Testis (tissue), 5 donors: Measurements from ENCODE around the gene IFT25.

DNA sequence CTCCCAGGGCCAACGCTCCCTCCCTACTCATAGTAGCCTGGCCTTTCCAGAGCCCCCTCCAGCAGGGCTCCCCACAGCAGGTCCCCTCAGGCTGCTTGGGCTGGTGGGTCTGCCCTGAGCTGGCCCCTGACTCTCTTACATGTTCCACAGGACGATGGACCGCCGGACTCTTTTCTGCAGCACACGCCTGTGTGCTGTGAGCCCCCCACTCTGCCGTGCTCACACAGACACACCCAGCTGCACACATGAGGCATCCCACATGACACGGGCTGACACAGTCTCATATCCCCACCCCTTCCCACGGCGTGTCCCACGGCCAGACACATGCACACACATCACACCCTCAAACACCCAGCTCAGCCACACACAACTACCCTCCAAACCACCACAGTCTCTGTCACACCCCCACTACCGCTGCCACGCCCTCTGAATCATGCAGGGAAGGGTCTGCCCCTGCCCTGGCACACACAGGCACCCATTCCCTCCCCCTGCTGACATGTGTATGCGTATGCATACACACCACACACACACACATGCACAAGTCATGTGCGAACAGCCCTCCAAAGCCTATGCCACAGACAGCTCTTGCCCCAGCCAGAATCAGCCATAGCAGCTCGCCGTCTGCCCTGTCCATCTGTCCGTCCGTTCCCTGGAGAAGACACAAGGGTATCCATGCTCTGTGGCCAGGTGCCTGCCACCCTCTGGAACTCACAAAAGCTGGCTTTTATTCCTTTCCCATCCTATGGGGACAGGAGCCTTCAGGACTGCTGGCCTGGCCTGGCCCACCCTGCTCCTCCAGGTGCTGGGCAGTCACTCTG is 22.6 kb downstream of the PODN start:
- PRO-cap, 3 experiments = no peak in any of the 3 experiments
- RAMPAGE, long total RNA, 2 experiments = no peak in any of the 2 experiments
- RRBS = no CpG with 5 or more reads among the region's 18 CpGs

DNA sequence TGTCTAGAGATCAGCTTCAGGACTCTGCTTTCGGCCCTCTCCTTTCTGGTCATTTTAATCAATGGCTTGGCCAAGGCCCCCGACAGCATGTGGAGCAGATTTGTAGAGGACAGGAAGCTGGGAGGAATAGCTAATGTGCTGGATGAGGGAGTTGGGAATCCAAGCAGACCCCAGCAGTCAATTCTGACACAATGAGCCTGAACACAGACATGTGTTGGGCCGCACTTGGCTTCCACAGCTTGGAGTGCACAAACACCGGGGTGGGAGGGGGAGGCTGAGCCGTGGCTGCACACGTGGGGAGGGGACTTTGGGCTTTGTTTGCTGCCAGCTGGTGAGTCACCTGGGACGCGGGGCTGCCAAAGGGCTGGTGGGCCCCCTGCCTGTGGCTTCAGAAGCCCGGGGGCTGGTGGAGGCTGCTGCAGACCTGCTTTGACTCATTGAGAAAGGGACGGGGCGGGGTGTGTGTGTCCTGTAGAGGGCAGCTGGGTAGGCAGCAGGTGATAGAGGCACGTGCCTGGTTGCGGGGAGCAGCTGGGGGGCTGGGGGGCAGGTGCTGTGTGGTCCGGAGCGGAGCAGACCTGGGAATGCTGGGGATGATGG is 20.9 kb downstream of the SLC1A7 start:
- PRO-cap, 3 experiments = no peak in any of the 3 experiments
- RAMPAGE, long total RNA, 2 experiments = no peak in any of the 2 experiments
- RRBS = no CpG with 5 or more reads among the region's 15 CpGs

- PRO-cap, 3 experiments = no peak in any of the 3 experiments
- RAMPAGE, long total RNA, 2 experiments = no peak in any of the 2 experiments
- RRBS = no CpG with 5 or more reads among the region's 12 CpGs
Measured at GRCh38 chr1:53135256-53135712, 7.2 kb downstream of the SLC1A7 start.

DNA sequence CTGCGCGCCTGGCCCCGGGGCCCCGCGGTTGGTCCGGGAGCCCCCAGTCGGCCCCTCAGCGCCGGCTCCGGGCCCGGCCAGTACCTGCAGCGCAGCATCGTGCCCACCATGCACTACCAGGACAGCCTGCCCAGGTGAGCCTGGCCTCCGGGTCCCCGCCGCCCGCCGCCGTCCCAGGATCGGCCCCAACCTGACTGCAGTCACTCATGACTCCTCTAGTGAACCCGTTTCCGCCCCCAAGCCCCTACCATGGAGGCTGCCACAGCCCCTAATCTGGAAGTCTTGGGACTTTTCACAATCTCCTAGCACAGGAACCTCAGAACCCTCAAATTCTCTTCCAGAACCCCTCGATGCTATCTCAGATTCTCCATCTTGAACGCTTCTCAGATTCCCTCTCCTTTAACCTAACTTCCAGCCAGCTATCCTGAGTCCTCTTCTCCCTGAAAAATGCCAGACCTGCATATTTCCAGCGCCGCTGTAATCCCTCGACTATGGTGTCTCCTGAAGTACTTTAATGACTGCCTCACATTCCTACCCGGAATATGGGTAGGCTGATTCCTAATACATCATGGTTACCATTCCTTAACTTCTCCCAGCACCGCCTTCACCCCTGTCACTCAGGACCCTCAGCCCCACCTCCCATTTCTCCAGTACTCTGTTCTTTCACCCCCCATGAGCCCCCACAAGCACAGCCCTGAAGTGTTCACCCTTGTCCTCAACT is 498 bp downstream of the CPT2 start:
- PRO-cap, 3 experiments = no peak in any of the 3 experiments
- RAMPAGE, long total RNA, 2 experiments = no peak in any of the 2 experiments
- RRBS = 2% methylated on average over 7 of the region's 29 CpGs

GRCh38 chr1:53219520-53219884 is 932 bp downstream of the CZIB start:
- PRO-cap, 3 experiments = no peak in any of the 3 experiments
- RAMPAGE, long total RNA, 2 experiments = no peak in any of the 2 experiments
- RRBS = no CpG with 5 or more reads among the region's 5 CpGs

DNA sequence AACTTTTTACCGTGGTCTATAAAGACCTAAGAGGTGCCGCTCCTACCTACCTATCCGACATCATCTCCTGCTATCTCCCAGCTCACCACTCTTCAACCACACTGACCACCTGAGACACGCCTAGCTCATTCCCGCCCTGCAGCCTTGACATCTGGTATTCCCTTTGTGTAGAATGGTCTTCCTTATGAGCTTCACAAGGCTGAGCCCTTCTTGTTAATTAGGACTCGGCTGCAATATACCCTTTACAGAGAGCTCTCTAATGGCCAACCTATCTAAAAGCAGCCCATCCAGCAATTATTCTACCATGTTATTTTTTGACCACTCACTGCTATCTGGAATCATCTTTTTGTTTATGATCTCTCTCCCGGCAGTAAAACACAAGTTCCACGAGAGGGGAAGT is 609 bp downstream of the MAGOH start:
- PRO-cap, 3 experiments = no peak in any of the 3 experiments
- RAMPAGE, long total RNA, 2 experiments = no peak in any of the 2 experiments
- RRBS = no CpG with 5 or more reads among the region's 8 CpGs

- PRO-cap, 3 experiments = no peak in any of the 3 experiments
- RAMPAGE, long total RNA, 2 experiments = no peak in any of the 2 experiments
- RRBS = no CpG with 5 or more reads among the region's 12 CpGs
Measured at GRCh38 chr1:53294514-53295018, 33.3 kb downstream of the LRP8 start.

DNA sequence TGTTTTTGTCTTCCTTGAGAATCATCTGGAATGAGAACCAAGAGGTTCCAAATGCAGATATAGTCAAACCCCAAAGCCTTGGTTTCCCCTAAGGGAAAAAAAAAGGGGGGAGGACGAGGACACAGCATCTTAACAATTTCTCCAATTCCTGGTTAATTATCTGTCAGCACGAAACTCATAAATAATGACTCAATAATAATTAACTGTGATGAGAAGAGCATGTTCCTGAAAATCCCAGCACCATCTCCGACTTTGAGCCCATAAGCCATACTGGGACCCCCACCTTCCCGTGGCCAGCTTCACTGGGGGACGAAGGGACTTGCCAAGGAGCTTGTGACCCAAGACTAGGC is 2.1 kb downstream of the GLIS1 start:
- PRO-cap, 3 experiments = no peak in any of the 3 experiments
- RAMPAGE, long total RNA, 2 experiments = no peak in any of the 2 experiments
- RRBS = no CpG with 5 or more reads among the region's 5 CpGs

DNA sequence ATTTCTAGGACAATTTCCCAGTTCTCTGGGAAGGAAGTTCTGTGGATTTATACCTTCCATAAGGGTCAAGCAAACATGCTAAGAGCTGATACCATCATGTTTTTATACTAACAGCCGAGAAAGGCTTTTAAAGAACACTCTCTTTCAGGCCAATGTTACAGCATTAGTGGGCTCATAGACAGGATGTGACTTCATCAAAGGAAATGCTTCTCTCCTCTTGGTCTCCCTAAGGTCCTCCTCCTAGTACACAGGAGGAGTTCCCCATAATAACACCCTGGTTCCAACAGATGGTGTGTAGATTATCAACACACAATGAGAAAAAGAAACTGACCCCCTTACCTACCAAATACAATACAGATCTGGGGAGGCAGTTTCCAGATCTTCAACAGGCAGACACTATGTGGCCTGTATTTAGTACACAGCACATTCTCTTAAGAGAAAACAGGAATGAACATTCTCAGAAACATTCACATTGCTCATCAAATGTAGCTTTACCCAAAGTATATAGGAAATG is 26.7 kb upstream of the GLIS1 start:
- PRO-cap, 3 experiments = no peak in any of the 3 experiments
- RAMPAGE, long total RNA, 2 experiments = no peak in any of the 2 experiments
- RRBS = no CpG with 5 or more reads among the region's 1 CpG

DNA sequence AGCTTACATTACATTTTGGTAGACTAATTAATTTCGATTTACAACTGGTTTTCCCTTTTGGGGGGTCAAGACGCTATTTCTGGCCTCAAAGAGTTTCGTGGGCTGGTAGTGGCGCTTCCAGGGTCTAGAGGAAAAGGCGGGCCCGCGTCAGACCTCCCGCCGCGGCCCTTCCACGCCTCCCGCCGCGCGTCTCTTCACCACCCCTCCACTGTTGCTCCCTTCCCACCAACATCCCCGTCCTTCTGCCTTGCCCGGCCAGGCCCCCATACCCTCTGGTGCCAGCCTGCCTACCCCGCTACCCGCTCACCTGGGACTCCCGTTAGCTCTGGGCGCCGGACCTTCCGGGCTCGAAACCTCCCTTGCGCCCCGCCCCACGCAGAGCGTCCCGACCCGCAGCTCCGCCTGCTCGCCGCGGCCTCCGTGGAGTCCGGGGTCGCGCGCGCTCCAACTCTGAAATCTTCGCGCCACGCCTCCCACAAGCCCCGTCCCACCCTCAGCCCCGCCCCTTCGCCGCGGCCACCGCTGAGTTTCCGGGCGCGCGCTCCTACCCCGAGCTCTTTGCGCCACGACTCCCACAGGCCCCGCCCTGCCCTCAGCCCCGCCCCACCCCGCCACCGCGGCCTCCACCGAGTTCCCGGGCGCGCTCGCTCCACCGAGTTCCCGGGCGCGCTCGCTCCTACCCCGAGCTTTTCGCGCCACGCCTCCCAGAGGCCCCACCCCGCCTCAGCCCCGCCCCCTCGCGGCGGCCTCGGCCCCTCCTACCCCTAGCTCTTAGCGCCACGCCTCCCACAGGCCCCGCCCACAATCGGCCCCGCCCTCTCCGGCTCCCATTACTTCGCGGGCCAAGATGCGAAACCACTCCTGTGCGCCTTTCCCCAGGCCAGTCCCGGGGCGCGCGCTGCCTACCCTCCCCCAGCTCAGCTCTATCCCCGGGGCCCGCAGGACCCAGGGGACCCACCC is at the start of gene IFT25:
Gene IFT25, minus strand, starts transcription at position 452 of the 960 bp plus-strand sequence.
- PRO-cap, 3 experiments = peak in 3 of 3 experiments; most common plus-strand start position 830 of the sequence (in 2); most common minus-strand start position 420 of the sequence (in 1)
- RAMPAGE, long total RNA, 2 experiments = start-site peak on the plus strand in 1 of 2 experiments, centred at position 828 of the sequence, 17 reads per replicate; start-site peak on the minus strand in 2 of 2 experiments, centred at positions 389 to 394 of the sequence, 1,565 to 1,571 reads per replicate
- RRBS = 1% methylated on average over 48 of the region's 97 CpGs

- PRO-cap, 3 experiments = peak in 2 of 3 experiments; most common plus-strand start chr1:54275507 (in 1); most common minus-strand start chr1:54275435 (in 2)
- RAMPAGE, long total RNA, 2 experiments = no peak in any of the 2 experiments
- RRBS = no CpG with 5 or more reads among the region's 20 CpGs
Measured at GRCh38 chr1:54274716-54275902, 75.1 kb downstream of the MRPL37 start.

DNA sequence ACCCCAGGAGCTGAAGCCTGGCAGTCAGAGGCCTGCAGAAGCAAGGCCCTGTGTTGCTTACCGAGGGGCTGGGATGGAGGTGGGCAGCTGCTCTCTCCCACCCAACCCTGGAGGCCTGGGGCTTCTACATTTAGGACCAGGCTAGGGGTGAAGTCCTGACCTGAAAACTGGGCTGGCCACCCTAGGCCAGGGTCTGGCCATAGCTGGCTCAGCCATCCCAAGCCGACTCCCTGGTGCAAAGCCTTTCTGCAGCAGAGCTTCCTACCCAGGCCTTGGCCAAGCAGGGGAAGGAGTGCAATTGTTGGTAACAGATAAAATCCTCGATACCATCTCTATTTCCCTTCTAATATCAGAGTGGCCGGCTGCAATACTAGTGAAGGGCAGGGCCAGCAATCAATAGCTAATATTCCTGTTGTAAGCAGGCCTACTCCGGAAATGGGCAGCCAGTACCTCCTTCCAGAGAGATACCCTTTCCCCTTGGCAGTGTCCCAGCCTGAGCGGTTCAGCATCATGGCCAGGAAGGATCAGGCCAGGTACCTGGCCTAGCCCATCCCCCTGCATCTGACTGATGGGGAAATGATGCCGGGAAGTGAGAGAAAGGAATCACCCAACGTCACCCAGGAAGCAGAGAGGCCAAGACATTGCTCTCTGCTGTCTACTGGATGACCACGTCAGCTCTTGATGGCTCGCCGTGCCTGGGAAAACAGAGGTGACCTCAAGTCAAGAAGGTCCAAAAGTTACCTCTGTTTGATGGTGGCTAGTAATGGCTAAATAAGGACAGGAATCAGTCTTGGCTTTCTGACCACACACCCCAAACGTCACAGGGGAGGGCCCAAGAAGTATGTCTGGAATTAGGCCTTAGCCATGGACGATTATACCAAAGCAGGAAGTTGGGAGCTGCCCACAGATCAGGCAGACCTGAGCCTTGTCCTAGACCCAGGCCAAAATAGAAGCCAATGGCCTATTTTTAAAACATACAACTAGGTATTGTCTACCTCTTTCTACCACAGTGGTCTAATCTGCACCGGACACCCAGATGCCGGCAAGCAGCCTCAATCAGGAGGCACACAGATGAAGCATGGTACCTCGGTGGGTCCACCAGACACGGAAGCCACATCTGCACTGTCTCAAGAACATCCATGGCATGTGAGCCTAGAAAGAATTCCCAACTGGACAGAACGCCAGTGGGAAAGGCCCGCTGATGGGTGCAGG is 79.0 kb downstream of the MRPL37 start:
- PRO-cap, 3 experiments = peak in 3 of 3 experiments; most common plus-strand start position 880 of the sequence (in 2)
- RAMPAGE, long total RNA, 2 experiments = no peak in any of the 2 experiments
- RRBS = 70% methylated on average over 1 of the region's 19 CpGs

DNA sequence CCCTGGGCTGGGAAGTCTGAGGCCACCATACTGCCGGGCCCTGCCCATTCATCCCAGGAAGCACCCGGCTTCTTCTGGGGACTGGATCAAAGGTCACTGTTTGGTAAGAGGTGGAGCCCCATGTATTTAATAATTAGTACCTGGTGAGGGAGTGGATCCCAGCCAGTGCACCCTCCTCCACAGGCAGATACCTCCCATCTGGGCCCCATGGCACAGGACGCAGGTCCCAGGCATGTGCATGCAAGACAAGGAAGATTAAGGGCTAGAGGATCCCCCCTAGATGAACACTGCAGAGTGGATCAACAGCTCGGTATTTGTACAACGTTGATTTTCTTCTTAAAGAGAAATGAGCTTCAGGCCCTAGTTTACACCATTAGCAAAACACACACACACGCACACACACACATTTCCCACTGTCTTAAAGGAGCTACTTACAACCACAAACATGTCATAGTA is 90.6 kb downstream of the MRPL37 start:
- PRO-cap, 3 experiments = no peak in any of the 3 experiments
- RAMPAGE, long total RNA, 2 experiments = no peak in any of the 2 experiments
- RRBS = no CpG with 5 or more reads among the region's 6 CpGs

- PRO-cap, 3 experiments = no peak in any of the 3 experiments
- RAMPAGE, long total RNA, 2 experiments = no peak in any of the 2 experiments
- RRBS = no CpG with 5 or more reads among the region's 12 CpGs
Measured at GRCh38 chr1:54336382-54337061, 136.6 kb downstream of the MRPL37 start.

DNA sequence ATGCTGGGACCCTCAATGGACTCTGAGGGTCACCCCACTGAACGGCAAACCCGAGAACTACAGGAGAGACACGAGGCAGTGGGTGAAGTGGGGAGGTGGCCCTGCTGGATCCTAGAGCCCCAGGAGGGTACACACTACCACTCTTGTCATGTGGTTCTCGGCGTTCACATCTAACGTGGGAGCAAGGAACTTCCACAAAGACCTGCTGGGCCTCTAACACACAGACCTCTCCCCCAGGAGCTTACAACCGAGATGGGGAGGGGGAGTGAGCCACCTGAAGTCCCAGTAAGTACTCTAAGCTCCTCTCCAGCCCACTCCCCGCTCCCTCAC is 154.4 kb downstream of the MRPL37 start:
- PRO-cap, 3 experiments = no peak in any of the 3 experiments
- RAMPAGE, long total RNA, 2 experiments = no peak in any of the 2 experiments
- RRBS = no CpG with 5 or more reads among the region's 8 CpGs

GRCh38 chr1:54374506-54374905 is 173.5 kb upstream of the ACOT11 start:
- PRO-cap, 3 experiments = no peak in any of the 3 experiments
- RAMPAGE, long total RNA, 2 experiments = no peak in any of the 2 experiments
- RRBS = no CpG with 5 or more reads among the region's 3 CpGs

- PRO-cap, 3 experiments = peak in 3 of 3 experiments; most common plus-strand start chr1:54407848 (in 2); most common minus-strand start chr1:54407630 (in 3)
- RAMPAGE, long total RNA, 2 experiments = no peak in any of the 2 experiments
- RRBS = no CpG with 5 or more reads among the region's 25 CpGs
Measured at GRCh38 chr1:54407178-54407998, 140.6 kb upstream of the ACOT11 start.

DNA sequence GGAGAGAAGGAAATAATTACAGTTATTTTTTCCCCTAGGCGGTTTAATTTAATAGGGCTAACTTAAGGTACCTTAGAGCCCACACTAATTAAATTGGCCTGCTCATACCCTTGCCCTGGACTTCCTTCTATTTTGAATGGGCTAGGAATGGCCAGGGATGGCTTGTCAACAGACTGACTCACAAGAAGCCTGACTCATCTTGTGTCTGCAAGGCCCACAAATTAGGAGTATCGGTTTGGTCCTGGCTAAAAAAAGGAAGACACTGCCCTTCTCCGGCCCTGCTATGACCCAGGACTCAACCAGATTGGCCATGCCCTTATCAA is 139.8 kb upstream of the ACOT11 start:
- PRO-cap, 3 experiments = no peak in any of the 3 experiments
- RAMPAGE, long total RNA, 2 experiments = no peak in any of the 2 experiments
- RRBS = no CpG with 5 or more reads among the region's 3 CpGs

GRCh38 chr1:54463551-54464025 is 84.4 kb upstream of the ACOT11 start:
- PRO-cap, 3 experiments = no peak in any of the 3 experiments
- RAMPAGE, long total RNA, 2 experiments = no peak in any of the 2 experiments
- RRBS = no CpG with 5 or more reads among the region's 8 CpGs

- PRO-cap, 3 experiments = peak in 1 of 3 experiments; most common plus-strand start chr1:54542478 (in 1); most common minus-strand start chr1:54542403 (in 1)
- RAMPAGE, long total RNA, 2 experiments = no peak in any of the 2 experiments
- RRBS = 2% methylated on average over 30 of the region's 79 CpGs
Measured at GRCh38 chr1:54541741-54542864, 5.9 kb upstream of the ACOT11 start.